Endothelial cell of umbilical vein (primary cell): Measurements from ENCODE around the genes LENG8 and KIR2DL4.

GRCh38 chr19:54153351-54154137, 6.0 kb downstream of the LENG1 start:
- PRO-cap = no peak
CAGE:
- cytosol, long polyA minus RNA = no peak
- cytosol, long polyA plus RNA = no peak
- long polyA plus RNA = no peak
- nucleus, long polyA minus RNA = no peak
- nucleus, long polyA plus RNA = no peak

GRCh38 chr19:54179516-54180299, 6.7 kb upstream of the TMC4 start:
- PRO-cap = no peak
CAGE:
- cytosol, long polyA minus RNA = no peak
- cytosol, long polyA plus RNA = no peak
- long polyA plus RNA = no peak
- nucleus, long polyA minus RNA = no peak
- nucleus, long polyA plus RNA = no peak

- PRO-cap = bidirectional peak, plus-strand start at chr19:54189468, minus-strand start at chr19:54189465
CAGE:
- cytosol, long polyA minus RNA = start-site peak on the minus strand at chr19:54189348-54189380, 65 reads
- cytosol, long polyA plus RNA = start-site peak on the minus strand at chr19:54189314-54189393, 324 and 371 reads in 2 replicates
- long polyA plus RNA = start-site peak on the minus strand at chr19:54189314-54189414, 653 and 286 reads in 2 replicates
- nucleus, long polyA minus RNA = start-site peak on the minus strand at chr19:54189347-54189379, 145 reads
- nucleus, long polyA plus RNA = start-site peak on the minus strand at chr19:54189351-54189393, 109 and 141 reads in 2 replicates
These were observed 218 bp downstream of the MBOAT7 start for GRCh38 chr19:54189238-54189485.

DNA sequence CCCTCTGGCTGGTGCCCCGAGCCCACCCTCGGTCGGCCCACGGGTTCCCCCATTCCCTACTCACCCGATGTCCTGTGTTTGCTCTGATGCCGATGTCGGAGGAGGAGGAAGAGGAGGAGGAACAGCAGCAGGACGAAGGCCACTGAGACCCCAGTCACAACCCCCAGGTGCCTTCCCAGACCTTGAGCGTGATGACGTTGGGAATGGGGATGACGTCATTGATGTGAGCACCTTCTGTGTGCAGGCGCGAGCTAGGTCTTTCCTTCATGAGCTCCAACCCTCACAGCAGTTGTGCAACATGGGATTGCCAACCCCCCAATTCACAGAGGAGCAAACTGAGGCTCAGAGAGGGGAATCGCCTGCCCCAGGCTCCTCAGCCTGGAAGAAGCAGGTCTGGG, 4.3 kb downstream of the LILRB5 start:
- PRO-cap = no peak
CAGE:
- cytosol, long polyA minus RNA = no peak
- cytosol, long polyA plus RNA = no peak
- long polyA plus RNA = no peak
- nucleus, long polyA minus RNA = no peak
- nucleus, long polyA plus RNA = no peak

GRCh38 chr19:54276651-54277457, 4.1 kb downstream of the LILRB2 start:
- PRO-cap = no peak
CAGE:
- cytosol, long polyA minus RNA = no peak
- cytosol, long polyA plus RNA = no peak
- long polyA plus RNA = no peak
- nucleus, long polyA minus RNA = no peak
- nucleus, long polyA plus RNA = no peak

DNA sequence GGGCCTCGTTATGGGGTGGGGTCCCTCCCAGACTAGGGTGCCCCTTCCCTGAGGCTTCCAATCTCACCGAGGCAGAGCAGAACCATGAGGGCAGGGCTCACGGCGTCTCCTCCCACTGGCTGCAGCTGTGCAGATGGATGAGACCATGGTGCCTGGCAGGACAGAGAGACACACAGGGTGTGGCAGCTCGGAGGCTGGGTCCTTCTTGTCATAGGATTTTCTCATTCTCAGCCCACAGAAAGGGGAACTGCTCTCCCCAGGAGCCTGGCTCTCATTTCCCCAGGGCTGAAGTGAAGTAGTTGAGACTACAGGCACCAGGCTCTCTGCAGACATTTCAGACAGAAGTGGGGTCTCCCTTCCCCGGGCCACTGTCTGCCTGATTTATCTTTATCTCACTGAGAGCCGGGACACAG, 490 bp downstream of the LILRA5 start:
- PRO-cap = no peak
CAGE:
- cytosol, long polyA minus RNA = no peak
- cytosol, long polyA plus RNA = no peak
- long polyA plus RNA = no peak
- nucleus, long polyA minus RNA = no peak
- nucleus, long polyA plus RNA = no peak

DNA sequence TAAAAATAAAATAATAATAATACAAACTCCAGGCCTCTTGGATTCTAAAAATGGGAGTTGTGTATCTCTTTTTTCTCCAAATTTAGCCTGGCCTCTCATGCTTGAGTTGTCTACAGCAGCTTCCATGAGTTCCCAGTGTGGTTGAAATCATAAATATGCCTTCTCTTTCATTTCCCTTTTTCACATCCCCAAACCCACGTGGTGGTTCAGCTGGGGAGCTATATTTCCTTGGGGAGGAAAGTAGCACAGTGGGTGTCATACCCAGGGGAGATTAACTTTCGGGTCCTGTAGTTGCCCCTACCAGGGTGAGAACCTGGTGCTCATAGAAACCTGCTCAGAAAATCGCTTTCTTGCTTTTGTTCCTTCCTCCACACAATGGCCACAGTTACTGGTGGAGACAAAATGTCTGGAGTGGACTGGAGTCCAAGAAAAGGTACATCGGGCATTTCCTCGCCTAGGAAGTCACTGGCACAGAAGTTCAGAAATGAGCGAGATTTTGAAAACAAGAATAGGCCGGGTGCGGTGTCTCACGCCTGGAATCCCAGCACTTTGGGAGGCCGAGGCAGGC, 7.0 kb upstream of the LILRA4 start:
- PRO-cap = no peak
CAGE:
- cytosol, long polyA minus RNA = no peak
- cytosol, long polyA plus RNA = no peak
- long polyA plus RNA = no peak
- nucleus, long polyA minus RNA = no peak
- nucleus, long polyA plus RNA = no peak

DNA sequence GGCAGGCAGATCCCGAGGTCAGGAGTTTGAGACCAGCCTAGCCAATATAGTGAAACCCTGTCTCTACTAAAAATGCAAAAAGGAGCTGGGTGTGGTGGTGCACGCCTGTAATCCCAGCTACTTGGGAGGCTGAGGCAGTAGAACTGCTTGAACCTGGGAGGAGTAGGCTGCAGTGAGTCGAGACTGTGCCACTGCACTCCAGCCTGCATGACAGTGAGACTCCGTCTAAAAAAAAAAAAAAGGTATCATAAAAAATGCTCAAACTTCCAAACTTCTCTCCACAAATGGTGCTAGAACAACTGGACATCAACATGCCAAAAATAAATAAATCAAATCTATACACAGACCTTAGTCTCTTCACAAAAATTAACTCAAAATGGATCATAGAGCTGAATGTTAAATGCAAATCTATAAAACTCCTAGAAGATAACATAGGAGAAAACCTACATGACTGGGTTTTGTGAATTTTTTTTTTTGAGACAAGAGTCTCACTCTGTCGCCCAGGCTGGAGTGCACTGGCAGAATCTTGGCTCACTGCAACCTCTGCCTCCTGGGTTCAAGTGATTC, 5.8 kb upstream of the LENG8 start:
- PRO-cap = no peak
CAGE:
- cytosol, long polyA minus RNA = no peak
- cytosol, long polyA plus RNA = no peak
- long polyA plus RNA = no peak
- nucleus, long polyA minus RNA = no peak
- nucleus, long polyA plus RNA = no peak

DNA sequence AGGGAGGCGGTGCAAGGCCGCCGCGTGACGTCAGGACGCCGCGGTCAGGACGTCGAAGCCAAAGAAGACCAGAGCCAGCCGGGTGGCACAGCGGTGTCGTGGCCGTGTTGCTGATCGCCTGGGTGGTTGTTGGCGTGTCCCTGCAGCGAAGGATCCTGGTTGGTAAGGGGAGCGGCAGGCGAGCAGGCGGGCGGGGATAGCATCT, at the start of gene LENG8:
Gene LENG8, plus strand, starts transcription at position 51 of the 205 bp plus-strand sequence.
- PRO-cap = bidirectional peak, plus-strand start at position 61 of the sequence, minus-strand start outside the sequence
CAGE:
- cytosol, long polyA minus RNA = start-site peak on the plus strand centred at position 48 of the sequence, 16 bp wide, 40 reads
- cytosol, long polyA plus RNA = no peak
- long polyA plus RNA = start-site peak on the plus strand centred at position 65 of the sequence, 51 bp wide, 630 and 312 reads in 2 replicates
- nucleus, long polyA minus RNA = start-site peak on the plus strand centred at position 75 of the sequence, 30 bp wide, 470 reads
- nucleus, long polyA plus RNA = start-site peak on the plus strand centred at position 62 of the sequence, 64 bp wide, 1,813 and 3,291 reads in 2 replicates

DNA sequence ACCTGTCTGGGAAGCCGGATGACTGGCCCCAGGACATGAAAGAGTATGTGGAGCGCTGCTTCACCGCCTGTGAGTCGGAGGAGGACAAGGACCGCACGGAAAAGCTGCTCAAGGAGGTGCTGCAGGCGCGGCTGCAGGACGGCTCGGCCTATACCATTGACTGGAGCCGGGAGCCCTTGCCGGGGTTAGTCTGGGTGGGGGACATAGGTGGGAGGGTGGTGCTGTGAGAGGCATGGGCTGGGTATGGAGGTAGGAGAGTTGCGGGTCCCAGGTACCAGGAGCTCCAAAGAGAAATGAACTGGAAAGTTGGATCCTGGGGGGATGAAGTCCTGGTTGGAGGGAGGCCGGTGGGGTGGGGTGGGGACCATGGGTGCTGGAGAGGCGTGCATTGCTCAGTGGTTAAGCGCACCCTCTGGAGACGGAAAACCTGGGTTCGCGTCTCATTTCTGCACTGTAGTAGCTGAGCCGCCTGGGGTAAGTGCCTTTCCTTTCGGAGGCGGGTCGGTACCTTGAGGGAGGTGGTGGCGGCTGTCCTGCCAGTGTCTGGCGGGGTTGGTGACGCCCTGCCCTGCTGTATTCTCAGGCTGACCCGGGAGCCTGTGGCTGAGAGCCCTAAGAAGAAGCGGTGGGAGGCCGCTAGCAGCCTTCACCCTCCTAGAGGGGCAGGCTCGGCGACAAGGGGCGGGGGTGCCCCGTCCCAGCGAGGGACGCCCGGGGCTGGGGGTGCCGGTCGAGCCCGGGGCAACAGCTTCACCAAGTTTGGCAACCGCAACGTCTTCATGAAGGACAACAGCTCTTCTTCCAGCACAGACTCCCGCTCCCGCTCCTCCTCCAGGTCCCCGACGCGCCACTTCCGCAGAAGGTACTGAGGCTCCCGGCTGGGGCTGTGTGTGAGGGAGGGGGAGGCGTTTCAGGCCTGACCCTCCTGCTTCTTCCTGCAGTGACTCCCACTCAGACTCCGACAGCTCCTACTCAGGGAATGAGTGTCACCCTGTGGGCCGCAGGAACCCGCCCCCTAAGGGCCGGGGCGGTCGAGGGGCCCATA, 6.7 kb downstream of the LENG8 start:
- PRO-cap = no peak
CAGE:
- cytosol, long polyA minus RNA = no peak
- cytosol, long polyA plus RNA = no peak
- long polyA plus RNA = no peak
- nucleus, long polyA minus RNA = no peak
- nucleus, long polyA plus RNA = no peak

DNA sequence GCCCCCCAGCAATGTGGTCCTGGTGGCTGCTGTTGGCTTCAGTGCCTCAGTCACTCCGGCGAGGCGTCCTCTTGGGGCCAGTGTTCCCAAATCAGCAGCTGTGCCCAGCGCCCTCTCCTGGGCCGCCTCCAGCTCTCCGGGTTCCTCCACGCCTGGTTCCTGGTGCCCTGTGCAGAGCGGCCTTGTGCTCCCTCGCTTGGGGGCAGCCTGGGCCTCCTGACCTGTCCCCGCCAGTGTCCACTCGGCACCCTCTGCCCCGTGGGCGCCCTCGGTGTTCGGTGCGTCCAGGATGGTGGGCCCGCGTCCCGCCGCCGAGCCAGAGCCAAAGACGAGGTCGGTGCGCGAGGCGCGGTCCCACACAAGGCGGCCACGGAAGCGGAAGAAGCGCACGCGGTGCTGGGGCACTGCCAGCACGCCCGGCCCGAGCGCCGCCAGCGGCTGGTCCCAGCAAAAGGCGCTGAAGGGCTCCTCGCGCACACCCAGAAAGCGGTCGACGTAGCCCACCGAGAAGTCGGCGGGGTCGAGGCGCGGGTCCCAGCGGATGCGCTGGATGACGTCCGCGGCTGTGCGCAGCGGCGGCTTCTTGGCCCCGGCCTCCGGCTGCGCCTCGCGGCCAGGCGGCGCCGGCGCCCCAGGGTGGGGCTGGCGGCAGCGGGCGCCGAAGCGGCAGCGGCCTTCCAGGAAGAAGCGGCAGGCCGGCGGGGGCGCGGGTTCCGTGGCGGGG, 651 bp downstream of the LENG9 start:
- PRO-cap = bidirectional peak, plus-strand start at position 372 of the sequence, minus-strand start at position 330 of the sequence
CAGE:
- cytosol, long polyA minus RNA = no peak
- cytosol, long polyA plus RNA = no peak
- long polyA plus RNA = no peak
- nucleus, long polyA minus RNA = no peak
- nucleus, long polyA plus RNA = no peak

DNA sequence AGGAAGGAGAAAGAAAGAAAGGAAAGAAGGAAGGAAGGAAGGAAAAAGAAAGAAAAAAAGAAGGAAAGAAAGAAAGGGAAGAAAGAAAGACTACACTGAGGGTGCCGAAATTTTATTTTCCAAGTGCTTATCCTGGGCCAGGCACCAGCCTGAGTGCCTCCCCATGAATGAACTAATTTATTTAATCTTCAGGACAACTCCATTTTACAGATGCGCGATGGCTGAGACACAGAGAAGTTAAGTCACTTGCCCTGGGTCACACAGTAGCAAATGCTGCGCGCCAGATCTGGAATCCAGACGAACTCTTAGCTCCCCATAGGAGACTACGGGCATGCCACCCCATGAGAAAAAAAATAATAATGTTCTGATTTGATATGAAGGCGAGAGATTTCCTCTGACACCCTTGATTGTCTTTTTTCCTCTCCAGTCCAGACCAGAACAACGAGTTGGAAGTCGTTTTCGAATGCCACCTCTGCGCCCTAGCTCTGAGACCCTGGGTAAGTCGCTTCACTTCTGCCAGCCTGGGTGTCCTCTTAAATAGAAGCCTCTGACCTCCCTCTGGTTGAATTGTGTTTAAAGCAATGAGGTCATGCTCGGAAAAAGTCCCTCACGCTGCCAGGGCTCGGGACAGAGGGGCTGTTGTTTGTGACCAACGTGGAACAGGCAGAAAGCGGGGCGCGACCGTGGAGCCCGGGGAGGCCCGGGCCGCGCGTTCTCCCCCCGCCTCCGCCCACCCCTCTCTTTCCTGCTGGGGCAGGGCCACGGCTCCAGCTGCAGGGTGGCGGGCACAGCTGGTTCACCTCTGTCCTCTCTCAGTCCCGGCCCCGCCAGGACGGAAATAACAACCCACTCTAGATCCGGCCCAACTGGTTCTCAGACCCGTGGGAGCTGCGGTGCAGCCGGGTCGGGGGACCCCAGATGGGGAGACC, 2.3 kb downstream of the CDC42EP5 start:
- PRO-cap = bidirectional peak, plus-strand start at position 666 of the sequence, minus-strand start at position 509 of the sequence; bidirectional peak, plus-strand start at position 876 of the sequence, minus-strand start at position 836 of the sequence
CAGE:
- cytosol, long polyA minus RNA = no peak
- cytosol, long polyA plus RNA = no peak
- long polyA plus RNA = no peak
- nucleus, long polyA minus RNA = start-site peak on the plus strand centred at position 841 of the sequence, 72 bp wide, 5 reads
- nucleus, long polyA plus RNA = no peak

DNA sequence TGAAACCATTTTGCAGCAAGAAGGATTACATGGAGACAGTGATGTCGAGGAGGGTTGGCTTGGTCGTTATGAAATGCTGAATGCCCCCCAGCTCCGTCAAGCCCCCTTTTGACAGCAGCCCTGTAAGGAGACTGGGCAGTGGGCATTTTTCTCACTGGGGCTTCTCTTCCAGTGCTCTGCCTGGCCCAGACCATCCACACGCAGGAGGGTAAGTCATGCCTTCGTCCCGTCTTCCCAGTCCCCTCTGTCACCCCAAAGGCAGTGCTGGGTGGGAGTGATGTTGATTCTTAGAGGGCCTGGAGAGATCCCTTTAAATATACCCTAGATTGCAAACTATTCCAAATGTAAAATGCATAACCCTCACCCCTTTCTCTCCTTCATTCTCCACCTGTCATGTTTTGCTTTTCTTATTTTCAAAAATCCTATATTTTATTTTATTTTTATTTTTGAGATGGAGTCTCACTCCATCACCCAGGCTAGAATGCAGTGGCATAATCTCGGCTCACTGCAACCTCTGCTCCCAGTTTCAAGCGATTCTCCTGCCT, 969 bp downstream of the LAIR2 start:
- PRO-cap = no peak
CAGE:
- cytosol, long polyA minus RNA = no peak
- cytosol, long polyA plus RNA = no peak
- long polyA plus RNA = no peak
- nucleus, long polyA minus RNA = no peak
- nucleus, long polyA plus RNA = no peak

GRCh38 chr19:54803322-54803866, at the start of gene KIR2DL4:
Gene KIR2DL4, plus strand, starts transcription at chr19:54803610.
- PRO-cap = no peak
CAGE:
- cytosol, long polyA minus RNA = no peak
- cytosol, long polyA plus RNA = no peak
- long polyA plus RNA = no peak
- nucleus, long polyA minus RNA = no peak
- nucleus, long polyA plus RNA = no peak

DNA sequence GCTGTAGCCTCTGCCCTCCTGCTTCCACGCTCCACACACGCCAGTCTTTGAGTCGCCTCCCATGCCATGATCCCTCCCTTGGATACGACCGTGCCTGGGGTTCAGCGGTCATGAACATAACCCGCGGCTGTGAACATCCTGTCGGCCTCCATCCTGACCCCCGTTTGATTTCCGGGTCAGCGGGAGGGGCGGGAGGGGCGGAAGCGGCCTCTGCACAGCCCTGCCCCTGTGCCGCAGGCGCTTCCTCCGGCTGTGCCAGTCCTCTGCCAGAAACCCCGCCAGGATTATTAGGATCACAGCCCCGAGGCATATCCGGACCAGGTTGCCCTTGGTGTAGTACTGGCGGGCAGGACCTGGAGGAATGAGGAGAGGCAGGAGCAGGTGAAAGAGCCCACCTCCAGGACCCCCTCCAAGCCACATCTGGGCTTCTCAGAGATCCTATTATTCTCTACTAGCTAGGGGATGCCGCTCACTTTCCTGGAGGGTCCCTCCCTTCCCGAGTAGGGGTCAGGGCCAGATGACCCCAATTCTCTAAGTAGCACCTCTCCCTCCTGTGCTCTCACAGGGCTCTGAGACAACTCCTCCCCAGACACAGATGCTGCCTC, 23.1 kb downstream of the GP6 start:
- PRO-cap = bidirectional peak, plus-strand start at position 229 of the sequence, minus-strand start at position 164 of the sequence
CAGE:
- cytosol, long polyA minus RNA = no peak
- cytosol, long polyA plus RNA = no peak
- long polyA plus RNA = no peak
- nucleus, long polyA minus RNA = no peak
- nucleus, long polyA plus RNA = no peak

GRCh38 chr19:55027430-55028470, 10.3 kb downstream of the GP6 start:
- PRO-cap = no peak
CAGE:
- cytosol, long polyA minus RNA = no peak
- cytosol, long polyA plus RNA = no peak
- long polyA plus RNA = no peak
- nucleus, long polyA minus RNA = no peak
- nucleus, long polyA plus RNA = no peak

GRCh38 chr19:55070972-55071526, 4.6 kb upstream of the EPS8L1 start:
- PRO-cap = unidirectional peak, plus-strand start at chr19:55071372
CAGE:
- cytosol, long polyA minus RNA = no peak
- cytosol, long polyA plus RNA = no peak
- long polyA plus RNA = no peak
- nucleus, long polyA minus RNA = no peak
- nucleus, long polyA plus RNA = no peak

DNA sequence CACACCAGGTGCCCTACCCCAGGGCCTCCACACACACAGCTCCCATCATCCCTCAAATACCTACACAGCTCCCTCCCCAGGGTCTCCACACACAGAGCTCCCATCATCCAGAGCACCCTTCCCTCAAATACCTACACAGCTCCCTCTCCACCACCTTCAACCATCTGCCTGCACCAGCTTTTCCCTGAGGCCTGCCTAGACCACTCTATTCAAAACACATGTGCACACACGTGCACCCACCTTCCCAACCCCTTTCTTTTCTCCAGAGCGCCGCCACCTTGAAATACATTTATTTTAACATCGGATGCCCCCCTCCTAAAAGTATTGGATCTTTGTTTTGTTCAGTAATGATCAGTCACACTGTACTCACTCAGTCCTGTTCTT, 14.0 kb downstream of the EPS8L1 start:
- PRO-cap = no peak
CAGE:
- cytosol, long polyA minus RNA = no peak
- cytosol, long polyA plus RNA = no peak
- long polyA plus RNA = no peak
- nucleus, long polyA minus RNA = no peak
- nucleus, long polyA plus RNA = no peak

- PRO-cap = no peak
CAGE:
- cytosol, long polyA minus RNA = no peak
- cytosol, long polyA plus RNA = no peak
- long polyA plus RNA = no peak
- nucleus, long polyA minus RNA = no peak
- nucleus, long polyA plus RNA = no peak
These were observed 6.0 kb downstream of the PPP1R12C start for GRCh38 chr19:55110995-55112180.

GRCh38 chr19:55145986-55146788, 2.8 kb downstream of the TNNT1 start:
- PRO-cap = no peak
CAGE:
- cytosol, long polyA minus RNA = no peak
- cytosol, long polyA plus RNA = no peak
- long polyA plus RNA = no peak
- nucleus, long polyA minus RNA = no peak
- nucleus, long polyA plus RNA = no peak